ENCODE measurements around the gene SEC23IP.

- PRO-cap = no peak
- RAMPAGE, long total RNA, 2 experiments = no peak in any of the 2 experiments
These were observed 150.7 kb downstream of the GRK5 start for GRCh38 chr10:119358210-119358425.

DNA sequence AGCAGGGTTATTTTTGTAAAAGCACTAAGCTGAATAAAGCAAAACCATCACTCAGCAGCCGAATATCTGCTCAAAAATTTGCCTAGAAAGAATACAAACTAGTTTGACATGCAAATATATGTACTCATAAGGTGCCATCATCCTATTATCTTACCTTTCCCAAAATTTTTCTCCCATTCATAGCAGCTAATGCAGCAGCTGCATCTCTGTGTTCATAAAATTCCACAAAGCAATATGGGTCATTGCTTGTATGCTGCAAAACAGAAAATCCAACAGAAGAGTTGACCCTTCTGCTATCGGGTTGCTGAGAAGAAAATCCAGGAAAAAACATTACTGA, 14.5 kb downstream of the TIAL1 start:
- PRO-cap = no peak
- RAMPAGE, long total RNA, 2 experiments = no peak in any of the 2 experiments

GRCh38 chr10:119653117-119653851, 2.1 kb downstream of the BAG3 start:
- PRO-cap = no peak
- RAMPAGE, long total RNA, 2 experiments = no peak in any of the 2 experiments

DNA sequence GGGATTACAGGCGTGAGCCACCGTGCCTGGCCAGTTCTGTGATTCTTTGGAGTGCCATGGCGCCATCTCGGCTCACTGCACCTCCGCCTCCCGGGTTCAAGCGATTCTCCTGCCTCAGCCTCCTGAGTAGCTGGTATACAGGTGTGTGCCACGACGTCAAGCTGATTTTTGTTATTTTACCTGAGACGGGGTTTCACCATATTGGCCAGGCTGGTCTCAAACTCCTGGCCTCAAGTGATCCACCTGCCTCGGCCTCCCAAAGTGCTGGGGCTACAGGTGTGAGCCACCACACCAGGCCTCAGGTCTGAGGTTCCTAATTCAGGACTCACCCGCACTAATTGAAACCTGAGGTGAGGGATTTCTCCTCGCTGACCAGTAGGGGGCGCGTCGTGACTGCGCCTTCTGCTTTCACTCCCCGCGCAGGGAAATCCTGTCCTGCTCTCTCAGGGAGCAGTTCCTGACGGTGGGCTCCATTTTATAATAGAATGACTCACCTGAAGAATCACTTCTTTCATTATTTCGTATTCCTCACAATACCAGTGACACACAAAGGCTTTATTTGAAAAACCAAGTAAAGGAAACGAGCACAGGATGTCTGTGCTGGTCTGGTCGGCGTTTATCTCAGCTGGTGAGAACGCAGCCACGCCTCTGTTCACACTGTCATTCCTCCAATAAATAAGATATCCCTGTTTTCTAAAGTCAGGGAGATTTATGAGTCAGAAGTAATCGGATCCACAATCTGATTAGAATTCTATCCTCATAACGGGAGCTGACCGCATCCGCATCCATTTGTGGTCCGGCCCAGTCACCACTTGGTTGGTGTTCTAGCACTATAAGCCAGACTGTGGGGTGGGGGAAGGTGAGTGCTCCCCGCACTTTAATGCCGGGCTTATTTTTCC, 35.3 kb downstream of the BAG3 start:
- PRO-cap = no peak
- RAMPAGE, long total RNA, 2 experiments = no peak in any of the 2 experiments

- PRO-cap = no peak
- RAMPAGE, long total RNA, 2 experiments = no peak in any of the 2 experiments
These were observed 35.4 kb downstream of the INPP5F start for GRCh38 chr10:119761176-119761766.

- PRO-cap = no peak
- RAMPAGE, long total RNA, 2 experiments = no peak in any of the 2 experiments
These were observed 57.7 kb downstream of the INPP5F start for GRCh38 chr10:119783568-119784006.

- PRO-cap = no peak
- RAMPAGE, long total RNA, 2 experiments = no peak in any of the 2 experiments
These were observed 19.8 kb downstream of the MCMBP start for GRCh38 chr10:119852788-119853377.

DNA sequence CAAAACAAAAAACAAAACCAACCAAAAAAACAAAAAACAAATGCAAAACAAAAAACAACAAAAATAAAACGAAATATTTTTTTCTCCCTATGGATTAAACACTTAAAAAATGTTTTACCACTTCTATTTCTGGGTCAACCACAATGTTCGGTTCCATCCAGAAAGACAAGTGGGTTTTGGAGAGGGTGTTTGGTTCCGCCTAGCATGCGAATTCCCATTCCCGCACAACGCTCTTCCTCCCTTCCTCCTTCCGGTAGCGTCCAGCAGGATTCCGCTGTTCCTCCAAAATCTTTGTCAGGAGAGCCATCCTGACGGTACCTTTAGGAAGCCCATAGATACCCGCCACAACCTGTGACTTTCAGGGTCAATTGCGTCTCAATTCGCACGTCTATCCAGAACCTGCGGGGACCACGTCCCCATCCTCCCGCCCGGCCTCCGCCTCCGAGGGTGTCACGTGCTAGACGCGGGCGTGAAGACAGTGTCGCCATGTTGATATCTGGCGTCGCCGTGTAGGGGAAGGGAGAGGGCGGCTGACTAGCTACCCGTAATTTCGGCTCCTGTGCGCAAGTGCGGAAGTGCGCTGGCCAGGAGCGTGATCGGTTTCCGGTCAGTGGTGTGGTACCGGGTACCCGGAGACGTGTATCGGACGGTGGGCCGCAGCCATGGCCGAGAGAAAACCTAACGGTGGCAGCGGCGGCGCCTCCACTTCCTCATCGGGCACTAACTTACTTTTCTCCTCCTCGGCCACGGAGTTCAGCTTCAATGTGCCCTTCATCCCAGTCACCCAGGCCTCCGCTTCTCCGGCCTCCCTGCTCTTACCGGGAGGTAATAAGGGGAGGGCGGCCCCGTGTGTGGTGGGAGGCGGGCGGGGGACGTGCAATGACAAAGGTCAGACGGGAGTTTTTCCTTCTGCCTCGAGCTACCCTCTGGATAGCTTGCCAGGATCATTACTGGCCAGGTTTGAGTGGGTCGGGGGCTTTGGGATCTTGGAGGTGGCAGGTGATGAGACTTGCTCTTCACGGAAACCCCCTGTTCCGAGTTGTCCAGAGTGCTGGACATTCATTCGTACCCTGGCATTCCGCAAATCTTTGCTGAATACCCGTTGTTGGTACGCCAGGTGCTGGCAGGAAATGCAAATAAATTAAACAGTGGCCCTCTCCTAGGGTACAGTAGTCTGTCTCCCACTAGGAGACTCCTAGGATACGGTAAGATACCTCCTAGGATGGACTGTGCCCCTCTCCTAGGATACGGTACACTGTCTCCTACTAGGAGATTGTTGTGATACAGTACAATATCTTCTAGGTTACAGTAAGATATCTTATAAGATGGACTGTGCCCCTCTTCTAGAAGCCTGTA, at the start of gene SEC23IP:
TSS of gene SEC23IP (plus strand) at position 610 of the 1,356 bp plus-strand sequence.
- PRO-cap = bidirectional peak, plus-strand start at position 593 of the sequence, minus-strand start at position 420 of the sequence
- RAMPAGE, long total RNA, 2 experiments = start-site peak on the plus strand in 2 of 2 experiments, centred at positions 626 to 634 of the sequence, 134 to 564 reads per replicate; start-site peak on the minus strand in 1 of 2 experiments, centred at position 432 of the sequence, 5 reads per replicate

DNA sequence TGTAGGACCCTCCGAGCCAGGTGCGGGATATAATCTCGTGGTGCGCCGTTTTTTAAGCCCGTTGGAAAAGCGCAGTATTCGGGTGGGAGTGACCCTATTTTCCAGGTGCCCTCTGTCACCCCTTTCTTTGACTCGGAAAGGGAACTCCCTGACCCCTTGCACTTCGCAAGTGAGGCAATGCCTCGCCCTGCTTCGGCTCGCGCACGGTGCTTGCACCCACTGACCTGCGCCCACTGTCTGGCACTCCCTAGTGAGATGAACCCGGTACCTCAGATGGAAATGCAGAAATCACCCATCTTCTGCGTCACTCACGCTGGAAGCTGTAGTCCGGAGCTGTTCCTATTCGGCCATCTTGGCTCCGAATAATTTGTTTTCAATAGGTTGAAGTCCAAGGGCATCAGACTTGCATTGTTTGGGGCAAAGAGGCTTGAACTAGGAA, 217.0 kb upstream of the PLPP4 start:
- PRO-cap = no peak
- RAMPAGE, long total RNA, 2 experiments = no peak in any of the 2 experiments

GRCh38 chr10:120304971-120305170, 152.2 kb upstream of the PLPP4 start:
- PRO-cap = no peak
- RAMPAGE, long total RNA, 2 experiments = no peak in any of the 2 experiments

DNA sequence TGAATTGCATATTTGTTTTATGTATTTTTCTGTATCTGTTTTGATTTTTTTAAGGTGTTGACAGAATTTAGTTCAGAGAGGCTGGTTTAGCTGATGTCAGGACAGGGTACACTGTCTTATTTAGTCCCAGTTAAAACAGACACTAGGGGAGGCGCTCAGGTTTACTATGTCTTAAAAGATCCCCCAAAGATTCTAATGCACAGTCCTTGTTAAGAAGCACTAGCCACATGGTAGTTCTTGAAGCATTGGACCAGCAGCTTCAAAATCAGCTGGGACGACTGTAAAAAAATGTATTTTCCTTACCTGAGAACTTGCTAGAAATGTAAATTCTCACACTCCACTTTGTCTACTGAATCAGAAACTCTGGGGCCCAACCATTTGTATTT, 185.9 kb upstream of the WDR11 start:
- PRO-cap = no peak
- RAMPAGE, long total RNA, 2 experiments = no peak in any of the 2 experiments

DNA sequence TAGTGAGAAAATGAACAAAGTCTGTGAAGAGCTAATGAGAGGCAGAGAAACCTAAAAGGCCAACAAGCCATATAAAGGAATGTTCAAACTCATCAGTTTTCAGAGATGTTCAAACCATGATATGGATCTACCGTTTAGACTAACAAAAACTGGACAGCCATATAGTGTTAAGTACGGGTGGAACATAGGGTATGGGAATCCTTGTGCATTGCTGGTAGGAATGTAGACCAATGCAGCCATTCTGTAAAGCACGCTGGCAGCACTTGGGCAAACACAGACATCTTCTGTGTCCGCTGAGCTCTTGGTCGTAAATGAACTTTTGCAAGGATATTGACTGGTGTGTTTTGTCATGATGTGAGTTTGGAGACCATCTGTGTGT, 33.6 kb downstream of the WDR11 start:
- PRO-cap = no peak
- RAMPAGE, long total RNA, 2 experiments = no peak in any of the 2 experiments

DNA sequence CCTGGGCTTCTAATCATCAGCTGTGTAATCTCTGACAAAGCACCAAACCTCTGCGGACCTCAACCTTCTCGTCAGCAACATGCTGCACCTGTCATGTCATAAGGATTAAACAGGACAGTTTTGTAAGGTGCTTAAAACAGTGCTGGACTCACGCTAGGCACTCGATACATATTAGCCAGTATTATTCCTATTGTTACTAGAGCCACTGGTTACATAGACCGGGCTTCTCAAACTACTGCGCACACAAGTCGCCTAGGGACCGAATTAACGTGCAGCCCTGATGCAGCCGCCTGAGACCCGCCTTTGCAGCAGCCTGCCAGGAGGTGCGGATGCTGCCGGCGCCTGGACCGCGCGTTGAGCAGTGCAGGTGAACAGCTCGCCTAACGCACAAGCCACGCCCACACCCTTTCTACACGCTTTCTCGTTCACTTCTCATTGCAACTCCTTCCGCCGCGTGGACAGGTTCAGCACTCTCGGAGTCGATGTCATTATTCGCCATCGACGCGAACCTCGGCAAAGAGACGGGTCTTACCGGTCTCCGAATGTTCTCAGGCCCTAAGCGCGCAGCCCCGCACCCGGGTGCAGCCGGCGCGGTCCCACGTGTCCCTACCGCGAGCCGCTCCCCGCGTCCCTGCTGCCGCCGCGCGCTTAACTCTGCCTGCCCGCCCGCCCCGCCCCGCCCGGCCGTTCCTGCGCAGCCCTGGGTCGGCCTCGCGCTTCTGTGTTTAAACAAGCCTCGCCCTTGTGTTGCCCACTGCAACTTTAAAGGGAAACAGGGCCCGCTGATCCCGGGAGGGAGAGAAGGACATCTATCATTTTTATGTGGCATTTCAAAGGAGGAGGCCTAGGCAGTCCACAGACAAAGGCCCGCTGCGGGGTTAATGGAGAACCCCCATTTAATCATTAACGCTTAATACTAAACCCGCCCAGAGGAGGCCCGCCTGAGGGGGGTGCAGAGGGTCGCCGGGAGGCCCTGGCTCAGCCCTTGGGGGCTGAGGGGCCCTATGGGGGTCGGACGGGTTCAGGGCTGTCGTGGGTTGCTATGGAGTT, 128.3 kb downstream of the WDR11 start:
- PRO-cap = bidirectional peak, plus-strand start at position 440 of the sequence, minus-strand start at position 356 of the sequence
- RAMPAGE, long total RNA, 2 experiments = no peak in any of the 2 experiments

GRCh38 chr10:121359506-121359937, 238.7 kb downstream of the FGFR2 start:
- PRO-cap = no peak
- RAMPAGE, long total RNA, 2 experiments = no peak in any of the 2 experiments

DNA sequence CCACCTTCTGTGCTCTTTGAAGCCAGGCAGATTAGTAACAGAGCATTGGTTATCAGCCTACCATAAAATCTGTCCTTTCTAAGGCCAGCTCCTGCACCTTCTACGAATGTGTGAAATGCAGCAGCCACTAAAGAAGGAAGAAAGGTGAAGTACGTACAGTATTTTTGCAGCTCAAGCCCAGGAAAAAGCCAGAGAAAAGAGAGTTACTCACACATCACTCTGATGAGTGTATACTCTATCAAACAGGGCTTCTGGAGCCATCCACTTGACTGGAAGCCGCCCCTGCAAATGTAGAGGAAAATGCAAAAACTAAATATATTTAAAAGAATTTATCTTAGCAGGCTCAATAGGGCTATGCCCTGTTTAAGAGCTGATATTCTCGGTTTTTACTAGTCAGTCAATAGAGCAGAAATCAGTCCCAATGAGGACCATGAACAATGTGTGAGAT, 111.1 kb downstream of the FGFR2 start:
- PRO-cap = no peak
- RAMPAGE, long total RNA, 2 experiments = start-site peak on the minus strand in 1 of 2 experiments, centred at position 322 of the sequence, 13 reads per replicate

DNA sequence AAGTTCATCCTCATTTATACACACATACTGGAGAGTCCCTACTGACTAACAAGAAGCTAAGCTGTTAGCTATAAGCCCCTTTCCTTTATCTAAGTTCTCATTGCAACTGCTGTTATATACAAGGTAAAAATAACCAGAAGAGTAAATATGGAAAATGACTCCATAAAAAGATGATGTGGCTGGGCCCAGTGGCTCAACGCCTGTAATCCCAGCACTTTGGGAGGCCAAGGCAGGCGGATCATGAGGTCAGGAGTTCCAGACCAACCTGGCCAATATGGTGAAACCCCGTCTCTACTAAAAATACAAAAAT, 10.0 kb downstream of the ATE1 start:
- PRO-cap = no peak
- RAMPAGE, long total RNA, 2 experiments = no peak in any of the 2 experiments

DNA sequence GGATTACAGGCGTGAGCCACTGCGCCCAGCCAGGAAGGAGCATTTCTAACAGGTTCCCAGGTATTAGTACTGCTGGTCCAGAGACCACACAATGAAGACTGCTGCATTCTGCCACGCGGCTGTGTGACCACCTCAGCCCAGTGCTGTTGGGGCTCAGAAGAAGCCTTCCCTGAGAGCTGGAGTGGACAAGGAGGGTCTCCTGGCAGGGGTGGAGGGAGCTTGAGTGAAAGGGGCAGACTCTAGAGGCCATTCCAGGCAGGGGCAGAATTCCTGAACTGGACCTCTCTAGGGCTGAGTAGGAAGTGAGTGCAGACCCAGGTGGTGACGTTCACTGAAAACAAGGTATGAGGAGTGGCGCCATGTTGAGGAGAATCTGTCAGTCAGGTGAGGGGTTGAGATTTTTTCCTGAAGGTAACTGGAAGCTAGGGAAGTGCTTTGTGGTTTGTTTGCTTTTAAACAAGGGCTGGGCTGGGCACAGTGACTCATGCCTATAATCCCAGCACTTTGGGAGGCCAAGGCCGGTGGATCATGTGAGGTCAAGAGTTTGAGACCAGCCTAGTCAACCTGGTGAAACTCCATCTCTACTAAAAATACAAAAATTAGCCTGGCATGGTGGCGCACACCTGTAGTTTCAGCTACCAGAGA, 67.6 kb downstream of the TACC2 start:
- PRO-cap = no peak
- RAMPAGE, long total RNA, 2 experiments = no peak in any of the 2 experiments

GRCh38 chr10:122062939-122063681, 74.1 kb downstream of the TACC2 start:
- PRO-cap = bidirectional peak, plus-strand start at chr10:122063531, minus-strand start at chr10:122063280
- RAMPAGE, long total RNA, 2 experiments = no peak in any of the 2 experiments

GRCh38 chr10:122113545-122114115, 124.7 kb downstream of the TACC2 start:
- PRO-cap = bidirectional peak, plus-strand start at chr10:122113829, minus-strand start at chr10:122113728
- RAMPAGE, long total RNA, 2 experiments = no peak in any of the 2 experiments

- PRO-cap = bidirectional peak, plus-strand start at chr10:122120099, minus-strand start at chr10:122119995; unidirectional peak, minus-strand start at chr10:122120151
- RAMPAGE, long total RNA, 2 experiments = no peak in any of the 2 experiments
These were observed 131.1 kb downstream of the TACC2 start for GRCh38 chr10:122119769-122120835.